HTR-8/SVneo (cell line): ENCODE measurements around the genes CDC42EP3, SRSF7 and MAP4K3.

- RRBS: no CpG with 5 or more reads among the region's 6 CpGs
Observed at GRCh38 chr2:37189595-37190265, 1.3 kb upstream of the SULT6B1 start.

DNA sequence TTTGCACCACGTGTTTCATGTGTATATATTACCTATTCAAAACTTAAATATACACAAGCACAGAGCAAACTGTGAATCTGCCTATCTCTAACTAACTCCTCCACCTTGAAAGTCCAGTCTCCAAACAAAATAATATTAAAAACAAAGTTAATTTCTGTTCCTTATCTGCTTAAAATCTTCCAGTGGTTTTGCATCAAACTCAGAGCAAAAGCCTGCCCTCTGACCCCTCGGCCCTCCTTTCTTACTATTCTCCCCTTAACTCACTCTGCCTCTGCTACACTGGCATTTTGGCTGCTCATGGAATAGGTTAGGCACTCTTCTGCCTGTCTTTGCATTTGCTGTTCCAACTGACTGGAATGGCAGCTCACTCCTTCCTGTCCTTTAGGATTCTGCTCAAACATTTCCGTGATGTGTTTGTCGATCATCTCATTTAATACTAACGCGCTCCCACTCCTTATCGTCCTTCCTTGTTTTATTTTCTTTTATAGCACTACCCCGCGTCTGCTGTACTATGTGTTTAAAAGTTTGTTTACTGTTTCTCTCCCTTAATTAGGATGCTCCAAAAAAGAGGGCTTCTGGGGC, 861 bp downstream of the CEBPZ start:
- RRBS: no CpG with 5 or more reads among the region's 9 CpGs

DNA sequence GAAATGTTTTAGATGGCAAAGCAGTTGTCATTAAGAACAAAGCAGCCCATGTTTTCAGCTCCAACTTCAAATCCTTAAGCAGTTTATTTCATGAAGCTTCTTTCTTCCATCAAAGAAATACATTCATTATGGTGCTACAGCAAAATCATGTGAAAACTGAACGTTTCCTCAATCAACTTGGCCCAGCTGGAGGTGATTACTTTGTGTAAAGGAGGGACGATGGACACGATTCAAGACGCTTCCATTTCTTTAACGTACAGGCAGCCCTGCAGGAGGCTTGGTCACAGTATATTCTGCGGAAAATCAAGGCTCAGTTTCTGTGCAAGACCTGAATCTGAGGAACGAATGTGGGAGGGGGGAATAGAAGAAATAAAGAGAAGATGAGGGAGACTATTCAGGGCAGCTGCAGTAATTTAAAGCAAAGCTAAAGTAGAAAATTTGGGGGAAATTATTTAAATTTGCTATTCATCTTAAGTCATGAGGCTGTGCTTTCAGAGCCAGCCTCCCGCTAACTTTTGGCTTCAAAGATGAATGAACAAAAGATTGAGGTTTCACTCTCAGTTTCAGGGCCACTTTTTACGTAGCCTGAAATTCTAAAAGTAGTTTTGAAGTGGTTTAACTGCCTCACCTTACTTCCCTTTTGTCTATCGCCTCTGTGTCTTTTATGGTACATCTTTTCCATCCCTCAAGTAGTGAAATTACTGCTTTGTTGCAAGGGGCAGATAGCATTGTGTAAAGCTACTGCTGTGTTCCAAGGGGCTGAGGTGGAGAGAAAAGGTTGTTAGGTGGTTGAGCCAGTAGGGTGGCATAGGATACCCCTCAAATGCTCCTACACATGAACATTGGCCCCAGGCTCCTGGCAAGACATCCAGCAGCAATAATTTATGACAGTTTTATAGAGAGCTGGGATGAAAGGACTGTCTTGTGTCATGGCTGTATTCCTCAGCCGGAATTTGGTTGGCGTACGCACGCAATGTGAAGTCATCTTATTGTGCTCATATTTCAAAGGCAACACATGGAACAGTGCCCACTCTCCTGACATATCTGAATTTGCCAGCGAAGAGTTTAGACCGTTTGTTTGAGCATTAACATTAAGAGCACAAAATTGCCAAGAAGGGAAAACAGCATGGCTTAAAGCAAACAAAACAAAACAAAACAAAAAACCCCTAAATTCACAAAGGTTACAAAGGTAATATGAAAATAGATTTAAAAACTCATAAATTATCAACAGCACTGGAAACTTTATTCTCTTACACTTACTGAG, 32.0 kb downstream of the QPCT start:
- RRBS: no CpG with 5 or more reads among the region's 16 CpGs

- RRBS: no CpG with 5 or more reads among the region's 5 CpGs
Observed at GRCh38 chr2:37566355-37567173, 104.9 kb downstream of the CDC42EP3 start.

GRCh38 chr2:37615665-37616189, 55.7 kb downstream of the CDC42EP3 start:
- RRBS: no CpG with 5 or more reads among the region's 5 CpGs

- RRBS: no CpG with 5 or more reads among the region's 4 CpGs
Observed at GRCh38 chr2:37654913-37655382, 16.5 kb downstream of the CDC42EP3 start.

DNA sequence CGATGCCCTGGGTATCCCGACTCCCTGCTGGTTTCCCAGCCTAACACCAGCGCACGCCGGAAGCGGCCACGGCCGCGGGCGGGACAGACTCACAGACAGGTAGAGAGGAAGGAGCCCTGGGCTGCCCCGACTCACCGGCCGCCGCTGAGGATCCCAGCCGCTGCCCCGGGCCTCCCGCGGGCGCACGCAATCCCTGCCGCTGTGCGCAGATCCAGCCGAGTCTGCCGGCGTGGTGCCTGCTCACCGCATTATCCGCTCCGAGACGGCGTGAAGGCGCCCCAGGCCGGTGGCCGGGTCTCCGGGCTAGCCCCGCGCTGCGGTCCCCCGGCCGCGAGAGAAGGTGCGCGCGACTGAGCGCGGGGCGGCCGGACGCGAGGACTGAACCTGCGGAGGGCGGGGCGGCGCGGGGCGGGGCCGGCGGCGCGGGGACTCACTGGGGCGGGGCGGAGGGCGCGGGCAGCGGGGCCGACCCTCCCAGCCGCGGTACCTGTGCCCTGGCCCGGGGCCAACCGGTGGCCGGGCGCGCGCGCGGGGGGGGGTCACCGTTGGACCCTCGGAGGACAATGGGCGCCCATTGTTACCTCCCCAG, at the start of gene CDC42EP3:
Gene CDC42EP3 (minus strand): TSS at position 352 of the 589 bp plus-strand sequence.
- RRBS: 1% methylated on average over 55 of the region's 78 CpGs

- RRBS: no CpG with 5 or more reads among the region's 3 CpGs
Observed at GRCh38 chr2:37929286-37929789, 4.3 kb downstream of the RMDN2 start.

DNA sequence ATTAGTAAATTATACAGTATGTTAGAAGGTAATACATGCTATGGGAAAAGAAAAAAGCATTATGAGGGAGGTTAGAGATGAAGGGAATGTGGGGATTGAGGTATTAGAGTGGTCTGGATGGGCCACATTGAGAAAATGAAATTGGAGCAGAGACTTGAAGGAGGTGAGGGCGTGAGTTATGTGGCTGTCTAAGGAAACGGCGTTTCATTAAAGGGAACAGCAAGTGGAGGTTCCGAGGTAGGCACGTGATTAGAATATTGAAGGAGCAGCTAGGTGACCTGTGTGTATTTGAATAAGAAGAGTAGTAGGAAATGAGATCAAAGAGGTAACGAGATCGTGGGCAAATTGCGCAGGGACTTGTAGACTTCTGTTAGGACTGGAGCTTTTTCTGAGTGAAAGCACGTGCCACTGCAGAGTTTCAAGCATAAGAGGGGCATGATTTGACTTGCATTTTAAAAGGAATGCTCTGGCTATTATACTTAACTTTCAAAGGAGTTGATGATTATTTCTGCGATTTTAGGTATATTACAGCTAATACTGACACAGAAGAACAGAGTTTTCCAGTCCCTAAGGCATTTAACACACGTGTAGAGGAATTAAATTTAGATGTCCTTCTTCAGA, 48.5 kb downstream of the RMDN2 start:
- RRBS: no CpG with 5 or more reads among the region's 11 CpGs

- RRBS: no CpG with 5 or more reads among the region's 10 CpGs
Observed at GRCh38 chr2:38106393-38107331, 30.7 kb upstream of the CYP1B1 start.

DNA sequence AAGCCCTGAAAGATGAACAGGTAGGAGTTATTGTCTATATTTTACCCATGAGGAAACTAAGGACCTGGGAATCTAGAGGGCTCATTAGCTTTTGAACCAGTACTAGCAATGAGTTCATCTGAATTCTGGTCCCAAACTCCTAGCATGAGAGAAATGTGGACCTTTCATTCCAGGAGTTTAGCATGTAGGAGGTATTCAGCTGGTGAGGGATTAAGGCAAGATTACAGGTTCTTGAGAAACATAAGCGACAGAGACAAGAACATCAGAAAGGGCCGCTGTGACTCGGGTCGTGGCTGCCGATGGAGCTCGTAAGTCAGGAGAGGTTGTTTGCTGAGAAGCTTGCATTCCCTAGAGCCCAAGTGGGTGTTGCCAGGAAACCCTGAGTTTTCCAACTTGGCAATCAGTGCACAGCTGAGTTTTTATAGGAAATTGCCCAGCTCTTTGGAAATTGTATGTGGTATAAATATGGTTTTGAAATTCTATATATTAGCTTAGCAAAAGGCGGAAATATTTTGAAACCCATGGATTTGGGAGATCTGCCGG, 46.3 kb upstream of the CYP1B1 start:
- RRBS: no CpG with 5 or more reads among the region's 8 CpGs

DNA sequence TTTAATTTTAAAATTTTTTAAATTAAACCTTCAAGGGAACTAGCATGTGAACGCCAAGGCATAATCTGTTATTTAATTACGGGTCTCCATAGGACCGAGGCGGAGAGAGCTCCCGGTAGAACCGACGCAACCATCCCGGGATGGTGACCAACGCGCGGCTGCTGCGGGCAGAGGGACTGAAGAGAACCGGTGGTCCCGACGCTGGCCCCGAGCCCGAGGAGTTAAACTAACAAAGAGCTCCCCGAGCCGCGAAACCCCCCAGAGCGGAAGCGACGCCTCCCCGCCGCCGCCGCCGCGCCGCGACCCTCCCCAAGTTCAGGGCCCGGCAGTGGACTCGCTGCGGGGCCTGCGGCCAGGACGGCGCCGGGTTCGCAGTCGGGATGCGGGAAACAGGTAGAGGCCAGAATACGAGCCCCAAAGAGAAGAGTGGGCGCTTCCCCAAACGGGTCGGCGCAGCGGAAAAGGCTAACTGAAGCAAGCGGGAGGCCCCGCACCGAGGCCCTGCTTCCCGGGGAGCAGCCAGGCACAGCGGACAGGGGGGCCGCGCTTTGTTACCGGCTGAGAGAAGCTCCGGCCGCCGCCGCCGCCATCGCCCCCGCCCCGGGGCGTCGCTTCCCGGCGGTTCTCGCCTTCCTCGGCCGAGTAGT, 722 bp downstream of the HNRNPLL start:
- RRBS: 1% methylated on average over 32 of the region's 70 CpGs

- RRBS: 91% methylated on average over 3 of the region's 8 CpGs
Observed at GRCh38 chr2:38731764-38732110, 19.4 kb downstream of the SRSF7 start.

DNA sequence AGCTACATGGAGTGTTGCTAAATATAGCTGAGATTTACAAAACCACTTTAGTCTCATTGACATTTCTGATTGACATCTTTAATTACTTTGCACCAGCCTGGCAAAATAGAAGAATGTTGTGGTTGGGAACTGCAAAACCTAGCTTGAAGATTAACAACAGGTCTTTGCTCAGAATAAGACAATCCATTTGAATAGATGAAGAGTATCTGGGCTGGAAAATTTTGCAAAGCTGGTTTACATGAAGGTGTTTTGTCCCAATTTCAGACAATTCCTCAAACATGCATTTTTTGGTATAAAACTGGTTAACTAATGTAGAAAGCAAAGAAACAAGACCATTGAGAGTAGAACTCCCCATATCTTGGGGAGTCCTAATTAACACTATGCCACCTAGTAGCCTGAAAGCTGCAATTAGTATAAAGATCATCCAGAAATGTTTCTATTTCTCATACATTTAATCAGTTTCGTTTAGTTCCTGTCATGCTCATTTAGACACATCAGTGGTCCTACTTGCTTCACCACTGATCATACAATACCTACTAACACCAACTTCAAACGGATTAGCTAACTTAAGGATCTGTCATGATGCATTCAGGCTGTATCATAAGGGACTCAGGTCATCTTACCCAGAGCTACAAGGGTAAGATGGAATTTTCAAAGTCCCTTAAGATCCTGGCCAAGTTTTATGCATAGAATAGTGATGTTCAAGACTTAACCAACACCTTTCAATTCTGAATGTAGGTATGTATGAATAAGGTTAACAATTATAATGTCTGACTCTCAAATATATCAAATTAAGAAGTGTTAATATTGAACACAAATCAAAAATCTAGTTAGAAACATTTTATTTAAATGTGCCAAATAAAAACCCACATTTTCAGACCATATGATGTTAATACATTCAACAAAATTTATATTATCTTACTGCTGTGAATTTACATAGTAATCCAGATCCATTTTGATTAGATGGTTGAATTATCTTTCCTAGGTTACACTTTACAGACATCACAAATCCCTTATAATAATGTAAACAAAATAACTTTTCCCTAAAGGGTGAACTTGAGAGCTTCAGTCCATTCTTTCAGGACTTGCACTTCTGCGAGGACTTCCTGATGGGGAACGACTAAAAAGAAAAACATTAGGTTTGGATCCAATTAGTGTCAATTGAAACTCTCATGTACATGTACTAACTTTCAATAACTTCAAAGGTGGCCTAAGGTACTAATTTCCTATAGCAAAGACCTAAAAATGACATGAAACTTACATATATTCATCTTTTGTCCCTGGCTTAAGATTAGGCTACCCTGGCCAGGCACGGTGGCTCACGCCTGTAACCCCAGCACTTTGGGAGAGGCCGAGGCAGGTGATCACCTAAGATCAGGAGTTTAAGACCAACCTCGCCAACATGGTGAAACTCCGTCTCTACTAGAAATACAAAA, 6.6 kb downstream of the SRSF7 start:
- RRBS: no CpG with 5 or more reads among the region's 9 CpGs

DNA sequence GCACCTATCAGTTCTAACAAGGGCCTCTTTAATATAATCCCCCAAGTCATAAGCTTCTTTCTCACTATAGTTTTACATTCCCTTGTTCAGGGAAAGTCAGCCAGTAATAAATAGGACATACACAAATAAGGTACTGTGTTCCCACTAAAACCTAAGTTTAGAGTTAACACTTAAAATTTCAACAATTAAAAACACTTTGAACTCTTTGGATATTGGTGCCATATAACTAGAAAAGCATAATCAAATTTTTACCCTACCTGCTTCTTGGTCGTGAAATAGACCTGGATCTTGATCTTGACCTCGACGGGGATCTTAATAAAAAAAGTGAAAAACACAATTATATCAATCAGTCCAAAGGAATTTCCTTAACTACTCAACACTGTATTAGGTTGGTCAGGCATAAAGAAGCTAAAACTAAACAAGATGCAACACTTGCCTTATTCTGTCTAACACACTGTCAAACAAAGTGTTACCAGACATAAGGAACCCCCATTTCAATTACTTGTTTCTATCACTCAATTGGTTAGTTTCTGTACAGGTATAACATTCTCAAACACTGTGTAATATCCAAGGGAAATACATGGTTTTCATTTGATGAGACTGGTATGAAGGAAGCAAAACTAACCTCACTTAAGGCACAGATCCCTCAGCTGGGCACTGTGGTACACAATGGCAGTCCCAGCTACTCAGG, 4.6 kb downstream of the SRSF7 start:
- RRBS: no CpG with 5 or more reads among the region's 3 CpGs

DNA sequence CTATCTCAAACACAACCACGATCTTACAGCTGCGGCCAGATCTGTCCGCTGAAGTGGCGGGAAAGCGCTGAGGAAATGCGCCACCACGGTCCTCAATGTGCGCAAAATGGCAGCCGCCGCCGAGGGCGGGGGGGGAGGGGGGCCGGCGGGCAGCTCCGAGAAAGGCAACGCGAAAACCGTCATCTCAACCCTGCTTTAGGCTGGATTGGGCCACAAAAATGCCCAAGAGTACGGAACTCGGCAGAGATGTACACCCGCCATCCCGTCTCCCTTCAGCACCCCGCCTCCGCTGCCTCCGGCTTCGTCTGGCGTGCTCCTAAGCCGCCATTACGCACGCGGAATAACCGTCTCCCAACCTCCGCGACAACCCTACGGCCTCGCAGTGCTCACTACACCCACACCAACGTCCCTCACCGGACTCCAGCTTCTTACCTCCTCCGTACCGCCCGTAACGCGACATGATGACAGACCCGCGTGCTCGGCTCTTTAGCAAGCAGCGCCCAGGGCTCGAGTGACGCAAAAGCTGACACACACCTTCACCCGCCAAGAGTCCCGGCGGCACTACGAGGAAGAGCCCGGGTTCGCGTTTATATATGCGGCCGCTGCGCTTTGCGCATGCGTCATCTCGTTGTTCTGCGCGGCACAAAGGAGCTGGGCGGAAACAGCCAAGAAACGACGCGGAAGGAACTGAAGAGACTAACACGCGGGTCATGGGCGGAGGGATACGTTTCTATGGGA, at the start of gene SRSF7:
Gene SRSF7 (minus strand): TSS at position 565 of the 738 bp plus-strand sequence.
- RRBS: 2% methylated on average over 12 of the region's 72 CpGs

GRCh38 chr2:38995125-38995608, 105.5 kb downstream of the ARHGEF33 start:
- RRBS: no CpG with 5 or more reads among the region's 5 CpGs

DNA sequence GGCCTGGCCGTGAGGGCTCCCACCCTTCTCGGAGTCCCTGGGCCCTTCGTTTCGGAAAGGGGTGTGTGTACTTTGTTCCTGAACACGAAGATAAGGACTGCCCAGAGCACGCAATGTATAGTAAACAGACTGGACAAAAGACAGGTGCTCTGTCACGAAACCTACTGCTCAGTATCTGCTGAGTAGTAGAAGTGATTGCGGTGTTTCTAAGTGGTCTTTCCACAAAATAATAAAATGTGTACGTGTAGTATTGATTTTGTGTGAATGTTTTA, 371 bp upstream of the SOS1 start:
- RRBS: no CpG with 5 or more reads among the region's 9 CpGs

DNA sequence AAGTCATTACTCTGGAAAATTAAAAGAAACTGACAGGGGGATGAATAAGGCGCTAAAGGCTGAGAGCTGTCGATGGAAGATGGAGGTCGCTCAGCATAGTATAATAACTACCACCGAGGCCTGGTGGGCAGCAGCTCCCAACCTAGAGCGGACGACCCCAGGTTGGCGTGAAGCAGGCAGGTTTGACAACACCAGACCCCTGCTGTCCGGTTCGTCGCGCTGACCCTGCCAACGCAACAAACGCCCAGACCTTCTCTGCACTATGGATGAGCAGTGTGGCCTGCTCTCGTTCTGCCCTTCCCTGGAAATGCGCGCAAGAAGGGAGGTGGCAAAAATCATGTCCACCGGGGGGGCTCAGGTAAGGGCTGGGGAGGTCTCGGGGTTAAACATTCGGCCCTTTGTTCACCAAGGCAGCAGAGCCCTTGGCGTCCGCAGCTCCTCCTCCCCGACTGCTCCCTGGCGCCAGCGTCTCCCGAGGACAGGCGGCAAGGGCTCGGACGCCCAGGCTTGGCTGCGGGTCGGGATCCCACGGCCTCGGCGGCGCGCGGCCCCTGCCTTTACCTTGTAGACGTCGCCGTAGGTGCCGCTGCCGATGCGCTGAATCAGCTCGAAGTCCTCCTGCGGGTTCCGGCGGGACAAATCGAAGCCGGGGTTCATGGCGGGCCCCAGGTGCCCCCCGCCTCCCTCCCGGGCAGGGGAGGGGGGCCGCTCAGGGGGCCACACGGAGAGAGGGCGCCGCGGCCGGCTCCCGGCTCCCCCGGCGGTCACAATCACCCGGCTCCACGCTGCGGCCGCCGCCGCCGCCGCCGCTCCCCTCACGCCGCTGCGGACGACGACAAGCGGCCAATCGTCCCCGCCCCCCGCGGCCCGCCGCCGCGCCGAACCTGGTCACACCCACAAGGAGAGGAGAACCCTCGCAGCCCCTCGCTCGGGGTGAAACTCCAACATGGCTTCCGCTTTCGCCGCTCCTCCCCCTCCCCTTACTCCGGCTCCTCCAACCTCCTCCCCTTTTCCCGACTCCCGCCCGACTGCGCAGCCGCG, at the start of gene MAP4K3:
Gene MAP4K3 (minus strand): TSS at position 955 of the 1,041 bp plus-strand sequence.
- RRBS: under 1% methylated on average over 22 of the region's 97 CpGs